ENCODE results near the gene APOL6.

DNA sequence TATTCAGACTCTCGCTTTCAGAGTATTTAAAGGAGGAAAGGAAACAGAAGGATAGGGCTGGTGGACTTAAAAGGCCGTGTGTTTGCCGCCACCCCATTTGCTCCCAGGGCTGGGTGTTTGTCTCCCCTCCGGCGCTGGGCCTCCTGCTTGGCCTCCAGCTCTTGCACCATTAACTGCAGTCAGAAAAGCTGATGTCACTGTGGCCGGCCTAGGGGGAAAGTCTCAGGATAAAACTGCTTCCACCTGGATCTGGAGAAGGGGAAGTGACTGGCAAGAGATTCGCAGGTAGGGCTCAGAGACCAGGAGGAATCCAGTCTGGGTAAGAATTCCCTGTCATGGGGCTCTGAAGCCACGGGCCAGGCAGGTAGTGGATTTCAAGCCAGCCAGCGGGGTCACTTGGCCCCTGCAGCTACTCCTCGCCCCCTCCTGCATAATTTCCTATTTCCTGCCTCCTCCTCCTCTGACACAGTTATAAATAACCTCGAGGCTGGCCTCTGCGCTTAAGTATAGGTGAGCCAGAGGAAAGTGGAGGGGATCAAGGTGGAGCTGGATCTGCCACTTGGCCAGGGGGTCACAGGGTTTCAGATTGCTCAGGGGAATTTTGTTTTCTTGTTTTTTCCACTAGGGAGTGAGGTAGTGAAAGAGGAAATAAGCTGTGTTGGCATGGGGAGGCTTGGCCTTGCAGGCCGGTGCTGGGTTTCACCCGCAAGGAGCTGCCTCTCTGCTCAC is 17.2 kb downstream of the TIMP3 start:
- PRO-cap, result no peak

GRCh38 chr22:32839495-32840522 is 38.3 kb downstream of the TIMP3 start:
- PRO-cap, result no peak

DNA sequence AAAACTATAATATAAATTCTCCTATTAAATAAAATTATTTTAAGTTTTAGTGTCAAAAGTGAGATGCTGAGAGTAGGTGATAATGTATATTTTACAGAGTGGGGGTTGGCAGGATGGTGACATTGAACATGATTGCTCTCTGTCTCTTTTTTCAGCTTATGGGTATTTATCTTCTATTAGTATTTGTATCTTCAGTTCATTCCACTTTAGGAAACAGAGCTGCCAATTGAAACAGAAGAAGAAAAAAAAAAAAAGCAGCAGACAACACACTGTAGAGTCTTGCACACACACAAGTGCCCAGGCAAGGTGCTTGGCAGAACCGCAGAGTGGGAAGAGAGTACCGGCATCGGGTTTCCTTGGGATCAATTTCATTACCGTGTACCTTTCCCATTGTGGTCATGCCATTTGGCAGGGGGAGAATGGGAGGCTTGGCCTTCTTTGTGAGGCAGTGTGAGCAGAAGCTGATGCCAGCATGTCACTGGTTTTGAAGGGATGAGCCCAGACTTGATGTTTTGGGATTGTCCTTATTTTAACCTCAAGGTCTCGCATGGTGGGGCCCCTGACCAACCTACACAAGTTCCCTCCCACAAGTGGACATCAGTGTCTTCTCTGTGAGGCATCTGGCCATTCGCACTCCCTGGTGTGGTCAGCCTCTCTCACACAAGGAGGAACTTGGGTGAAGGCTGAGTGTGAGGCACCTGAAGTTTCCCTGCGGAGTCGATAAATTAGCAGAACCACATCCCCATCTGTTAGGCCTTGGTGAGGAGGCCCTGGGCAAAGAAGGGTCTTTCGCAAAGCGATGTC is 59.6 kb downstream of the TIMP3 start:
- PRO-cap, result no peak

- PRO-cap, result no peak
Measured at GRCh38 chr22:32863258-32863717, 61.8 kb downstream of the TIMP3 start.

DNA sequence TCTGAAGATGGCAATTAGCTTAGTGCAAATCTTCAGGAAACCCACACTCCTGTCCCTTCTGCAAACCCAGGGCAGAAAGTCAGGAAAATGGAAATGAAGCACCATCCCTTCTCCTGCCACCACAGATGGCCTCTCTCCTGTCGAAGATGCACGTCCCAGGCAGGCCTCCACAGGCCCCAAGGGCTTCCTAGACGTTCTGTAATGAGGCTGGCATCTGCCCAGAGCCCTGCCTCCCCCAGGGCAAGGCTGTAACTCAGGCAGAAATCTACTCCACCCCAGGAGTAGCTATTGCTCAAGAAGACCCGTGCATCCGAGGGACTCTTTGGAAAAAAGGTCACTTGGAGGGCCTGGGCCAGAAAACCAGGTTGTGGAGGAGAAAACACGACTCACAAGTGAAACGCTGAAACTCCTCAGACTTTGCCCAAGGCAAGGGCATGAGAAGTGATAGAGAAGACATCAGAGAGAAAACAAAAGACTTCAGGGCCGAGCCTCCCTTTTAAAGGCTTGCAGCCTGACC is 66.4 kb downstream of the SYN3 start:
- PRO-cap, result no peak

DNA sequence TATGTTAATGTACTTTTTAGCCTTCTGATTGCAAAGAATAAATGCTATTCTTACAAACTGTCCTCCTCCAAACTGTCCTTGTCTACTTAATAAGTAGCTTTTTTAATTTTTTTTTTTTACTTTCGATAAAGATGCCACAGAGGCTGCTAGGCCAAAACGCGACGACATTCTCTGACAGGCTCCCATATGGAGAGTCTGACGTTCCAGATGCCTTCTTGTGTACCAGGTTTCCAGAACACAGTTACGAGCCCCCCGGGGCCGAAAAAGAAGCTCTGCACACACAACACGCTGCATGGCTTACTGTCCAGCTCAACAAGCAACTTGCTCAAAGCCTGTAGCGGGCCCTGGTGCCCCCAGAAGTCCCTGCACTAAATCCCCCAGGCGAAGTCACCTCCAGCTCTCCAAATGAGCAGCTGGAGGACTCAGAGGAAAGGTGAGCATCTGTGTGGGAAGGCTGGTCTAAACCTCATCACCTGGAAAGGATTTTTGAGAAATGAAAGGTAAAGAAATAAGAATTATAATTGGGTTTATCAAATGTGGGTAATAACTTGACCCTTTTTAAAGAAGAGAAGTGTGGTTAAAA is 39.2 kb downstream of the LARGE1 start:
- PRO-cap, result no peak

DNA sequence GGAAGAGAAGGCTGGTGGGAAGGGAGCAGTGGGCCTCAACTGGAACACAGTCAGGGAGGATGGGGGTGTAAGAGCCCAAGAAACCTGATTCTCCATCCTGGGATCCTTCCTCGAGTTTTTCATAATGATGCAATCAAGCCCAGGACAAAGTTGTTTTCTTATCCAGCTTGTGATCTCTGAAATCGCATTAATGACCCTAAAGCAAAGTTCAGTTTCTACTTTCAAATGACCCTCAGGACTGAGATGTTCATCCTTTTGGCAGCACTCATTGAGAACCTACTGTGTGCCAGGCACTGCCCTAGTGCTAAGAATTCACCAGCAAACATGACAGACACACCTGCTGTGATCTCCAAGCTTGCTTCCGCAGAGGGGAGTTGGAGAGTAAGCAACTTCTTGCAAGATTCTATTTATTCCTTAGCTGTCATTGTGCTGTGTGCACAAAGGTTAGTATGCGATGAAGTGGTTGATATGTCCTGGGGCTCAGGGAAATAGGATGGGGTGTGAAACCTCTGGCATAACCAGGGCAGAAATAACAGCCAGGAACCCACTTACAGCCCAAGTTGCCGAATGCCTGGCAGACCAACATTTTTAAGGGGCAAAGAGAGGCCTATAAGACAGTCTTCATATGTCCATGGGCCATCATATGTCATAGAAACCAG is 45.4 kb downstream of the ISX start:
- PRO-cap, result no peak

DNA sequence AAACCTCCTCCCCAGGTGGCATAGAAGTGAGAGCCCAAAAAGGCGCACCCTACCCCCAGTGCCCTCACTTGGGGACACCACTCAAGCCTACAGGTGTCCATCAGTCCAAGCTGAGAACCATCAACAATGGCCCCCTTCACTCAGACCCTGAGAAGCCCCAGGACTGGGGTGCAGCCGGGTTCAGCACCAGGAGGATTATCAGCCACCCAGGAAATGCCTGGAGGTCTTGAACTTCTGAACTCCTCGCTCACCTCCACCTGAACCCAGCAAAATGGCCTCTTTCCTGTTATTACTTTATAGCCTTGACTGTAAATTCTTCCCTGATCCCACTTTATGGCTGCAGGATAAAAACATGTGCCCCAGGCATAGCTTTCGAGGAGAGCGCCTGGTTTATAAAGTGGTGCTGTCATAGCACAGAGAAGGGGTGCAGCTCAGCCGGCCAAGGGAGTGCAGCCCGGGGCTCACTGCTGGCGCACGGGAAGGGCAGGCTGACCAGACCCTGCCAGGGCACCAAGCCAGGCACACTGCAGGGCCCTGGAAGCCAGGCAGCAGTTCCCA is 50.7 kb downstream of the ISX start:
- PRO-cap, result no peak

GRCh38 chr22:35264852-35265805 is 7.8 kb downstream of the HMGXB4 start:
- PRO-cap, result no peak

DNA sequence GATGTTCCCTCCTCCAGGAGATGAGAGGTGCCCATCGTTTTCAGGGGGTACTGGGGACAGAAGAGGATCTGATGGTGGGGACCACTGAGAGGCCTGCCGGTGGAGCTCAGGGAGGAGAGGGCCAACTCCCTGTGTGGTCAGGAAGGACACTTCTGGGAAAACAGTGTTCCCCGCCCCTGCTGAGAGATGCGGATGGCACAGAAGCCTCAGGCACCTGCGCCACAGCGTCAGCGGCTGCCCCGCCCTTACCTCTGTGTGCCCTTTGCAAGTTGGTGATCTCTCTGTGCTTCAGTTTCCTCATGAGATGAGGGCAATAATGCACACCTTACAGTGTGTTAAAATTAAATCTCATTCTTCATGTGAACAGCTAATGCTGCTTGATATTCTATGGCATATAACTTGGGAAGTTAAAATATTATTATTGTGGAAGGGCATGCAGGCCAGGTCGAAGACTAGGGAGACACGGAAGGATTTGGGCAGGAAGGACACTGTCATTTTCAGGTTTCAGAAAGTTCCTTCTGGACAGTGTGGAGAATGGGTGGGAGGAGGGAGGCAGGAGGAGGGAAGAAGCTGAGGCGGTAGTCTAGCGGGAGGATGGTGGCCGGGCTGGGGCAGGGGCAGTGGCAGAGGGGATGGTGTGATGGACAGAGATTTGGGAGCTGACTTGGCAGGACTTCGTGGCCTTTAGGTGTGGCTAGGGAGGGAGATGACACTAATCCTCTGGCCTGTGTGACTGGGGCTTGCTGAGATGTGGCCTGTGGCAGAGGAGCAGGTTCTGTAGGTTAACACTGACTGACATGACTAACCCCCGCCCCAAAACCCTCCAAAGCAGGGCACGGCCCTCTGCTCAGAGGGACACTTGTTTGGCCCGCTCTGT is 15.1 kb downstream of the TOM1 start:
- PRO-cap, result no peak

GRCh38 chr22:35318770-35319423 is 19.2 kb downstream of the TOM1 start:
- PRO-cap, result no peak

GRCh38 chr22:35328035-35329009 is 28.6 kb downstream of the TOM1 start:
- PRO-cap, result no peak

GRCh38 chr22:35341121-35341502 is 39.8 kb upstream of the HMOX1 start:
- PRO-cap, result no peak

DNA sequence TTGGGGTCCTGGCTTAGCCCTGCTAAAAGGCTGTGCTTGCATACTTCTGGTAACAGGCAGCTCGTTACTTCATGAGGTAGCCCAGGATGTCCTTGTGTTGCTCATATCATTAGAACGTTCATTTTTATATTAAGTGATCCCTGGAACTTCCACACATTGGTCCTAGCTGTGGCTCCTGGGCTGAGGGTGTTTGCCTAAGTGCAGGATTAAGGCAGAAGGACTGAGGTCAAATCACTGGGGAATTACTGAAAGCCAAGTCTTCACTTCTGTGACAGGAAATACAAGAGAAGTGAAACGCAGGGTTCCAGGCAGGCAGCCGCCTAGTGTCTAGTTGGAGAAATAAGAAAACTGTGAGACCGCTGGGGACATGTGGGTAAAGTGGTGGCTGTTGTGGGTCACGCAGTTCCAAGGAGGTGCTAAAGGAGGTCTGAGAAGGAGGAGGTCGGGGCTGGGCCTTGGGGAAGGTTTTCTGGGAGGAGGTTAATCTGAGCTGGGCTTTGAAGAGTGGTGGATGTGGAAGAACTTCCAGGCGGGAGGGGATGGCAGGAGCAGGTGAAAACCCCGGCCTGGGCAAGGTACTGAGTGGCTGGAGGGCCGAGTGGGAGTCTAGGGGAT is 11.1 kb downstream of the MCM5 start:
- PRO-cap, result no peak

GRCh38 chr22:35467515-35468134 is 67.7 kb downstream of the MCM5 start:
- PRO-cap, result no peak

DNA sequence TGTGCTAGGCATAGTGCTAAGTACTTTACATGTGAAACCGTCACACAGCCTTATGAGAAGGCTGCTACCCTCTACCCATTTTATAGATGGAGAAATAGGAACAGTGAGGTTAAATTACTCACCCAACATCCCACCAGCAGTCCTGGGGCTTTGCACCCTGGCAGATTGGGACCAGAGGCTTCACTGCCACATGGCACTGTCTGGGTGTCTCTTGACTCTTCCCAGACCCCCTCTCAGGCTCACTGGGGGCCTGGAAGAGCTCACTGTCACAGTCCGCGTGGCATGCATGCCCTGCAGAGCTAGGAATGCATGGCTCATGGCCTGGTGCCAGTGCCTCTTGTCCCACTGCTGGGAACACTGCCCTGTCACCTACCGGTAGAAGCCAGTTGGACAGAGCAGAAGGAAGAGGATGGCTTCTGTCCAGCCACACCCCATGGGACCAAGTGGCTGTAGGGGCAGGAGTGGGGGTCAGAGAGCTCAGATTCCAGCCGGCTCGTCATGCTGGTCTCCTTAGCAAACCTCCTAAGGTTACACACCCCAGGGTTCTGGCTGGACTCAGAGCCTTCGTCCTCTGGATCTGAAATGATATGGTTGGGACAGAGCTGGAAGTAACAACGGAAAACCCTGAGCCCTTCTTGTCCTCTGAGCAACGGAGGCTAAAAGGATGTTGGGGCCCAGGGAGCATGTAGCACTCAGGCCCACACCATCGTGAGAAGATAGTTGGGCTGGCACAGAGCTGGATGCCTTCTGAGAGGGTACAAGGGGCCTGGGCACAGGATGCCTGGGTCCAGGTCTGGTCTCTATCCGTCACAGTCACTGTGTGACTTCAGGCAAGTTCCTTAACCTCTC is 29.6 kb downstream of the MB start:
- PRO-cap, result no peak

- PRO-cap, result no peak
Measured at GRCh38 chr22:35606738-35607654, 10.1 kb downstream of the MB start.

- PRO-cap, result bidirectional peak, plus-strand start at chr22:35630145, minus-strand start at chr22:35629924
Measured at GRCh38 chr22:35629635-35630302, 12.6 kb upstream of the MB start.

- PRO-cap, result bidirectional peak, plus-strand start at chr22:35648527, minus-strand start at chr22:35648311; bidirectional peak, plus-strand start at chr22:35648600, minus-strand start at chr22:35648602
Measured at GRCh38 chr22:35648026-35648828, at the start of gene APOL6. Gene APOL6 (plus strand): TSS chr22:35648446.

- PRO-cap, result no peak
Measured at GRCh38 chr22:35973348-35973747, 55.3 kb downstream of the RBFOX2 start.